Cardiac fibroblast (primary cell): ENCODE measurements around the gene APOD.

- RRBS, result 2% methylated on average over 5 of the region's 28 CpGs
These were observed 519 bp upstream of the ATP13A3 start for GRCh38 chr3:194487321-194487720.

DNA sequence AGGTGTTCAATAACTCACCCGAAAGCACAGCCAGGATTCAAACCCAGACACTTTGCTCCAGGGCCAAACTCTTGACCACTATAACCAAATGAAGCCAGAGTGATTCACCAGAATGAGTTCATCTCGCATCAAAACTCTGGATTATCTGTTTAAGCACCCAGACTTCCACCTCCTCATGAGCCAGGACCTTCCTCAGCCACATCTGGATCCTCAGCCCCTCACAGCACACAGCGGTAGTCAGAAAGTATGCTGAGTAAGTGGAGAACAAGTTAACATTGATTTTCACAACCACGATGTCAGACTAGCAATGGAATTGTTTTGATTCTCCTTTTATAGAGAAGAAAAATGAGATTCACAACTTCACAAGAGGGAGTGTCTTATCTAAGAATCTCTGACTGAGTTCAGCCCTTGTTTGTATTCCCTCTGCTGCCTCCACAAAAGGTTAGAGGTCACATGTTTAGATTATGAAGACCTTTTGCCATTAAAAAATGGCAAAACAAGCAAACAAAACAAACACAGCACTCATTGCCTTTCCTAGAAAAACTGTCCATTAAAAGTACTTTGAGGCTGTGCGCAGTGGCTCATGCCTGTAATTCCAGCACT is 7.3 kb upstream of the ATP13A3 start:
- RRBS, result no CpG with 5 or more reads among the region's 5 CpGs

DNA sequence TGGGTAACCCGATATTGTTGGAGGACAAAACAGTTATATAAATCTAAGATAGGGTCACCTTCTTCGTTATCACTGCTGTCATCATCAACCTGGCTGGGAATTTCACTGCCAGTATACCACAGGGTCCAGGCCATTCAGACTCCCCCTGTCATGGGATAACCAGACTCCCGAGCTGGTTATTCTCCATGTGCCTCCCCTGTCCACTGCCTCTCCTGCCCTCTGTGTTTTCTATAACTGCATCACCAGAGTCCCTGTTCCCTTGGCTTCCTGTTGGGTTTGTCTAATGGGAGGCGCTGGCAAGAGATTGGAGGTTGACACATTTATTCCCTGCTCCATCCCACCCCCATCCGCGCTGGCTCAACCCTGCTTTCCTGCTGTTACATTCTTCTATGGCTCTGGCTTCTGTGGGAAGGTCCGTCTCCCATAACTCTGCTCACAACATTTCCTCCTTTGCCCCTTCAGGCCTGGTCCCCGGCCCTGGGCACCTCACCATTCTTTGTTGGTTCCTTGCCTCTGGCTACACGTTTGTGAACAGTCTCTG is 68.3 kb upstream of the ATP13A3 start:
- RRBS, result no CpG with 5 or more reads among the region's 9 CpGs

DNA sequence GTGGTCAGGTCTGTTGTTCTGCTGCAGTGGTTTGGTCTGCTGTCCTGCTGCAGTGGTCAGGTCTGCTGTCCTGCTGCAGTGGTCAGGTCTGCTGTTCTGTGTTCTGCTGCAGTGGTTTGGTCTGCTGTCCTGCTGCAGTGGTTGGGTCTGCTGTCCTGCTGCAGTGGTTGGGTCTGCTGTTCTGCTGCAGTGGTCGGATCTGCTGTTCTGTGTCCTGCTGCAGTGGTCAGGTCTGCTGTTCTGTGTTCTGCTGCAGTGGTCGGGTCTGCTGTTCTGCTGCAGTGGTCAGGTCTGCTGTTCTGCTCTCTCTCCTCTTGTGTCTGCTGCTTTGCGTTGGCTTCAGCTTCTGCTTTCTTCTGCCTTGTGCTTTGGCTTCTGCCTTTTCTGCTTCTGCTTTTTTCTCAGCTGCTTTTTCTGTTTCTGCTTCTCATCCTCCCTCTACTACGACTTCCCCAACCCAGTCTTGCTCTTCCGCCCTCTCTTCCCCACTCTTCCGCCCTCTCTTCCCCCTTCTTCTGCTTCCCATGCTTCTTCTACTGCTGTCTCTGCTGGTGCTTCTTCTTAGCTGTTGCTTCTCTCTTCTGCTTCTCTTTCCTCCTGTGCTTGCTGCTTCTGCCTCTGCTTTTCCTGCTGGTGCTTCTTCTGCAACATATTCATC is 50.7 kb downstream of the FAM43A start:
- RRBS, result no CpG with 5 or more reads among the region's 6 CpGs

GRCh38 chr3:194856233-194856697 is 170.6 kb downstream of the FAM43A start:
- RRBS, result no CpG with 5 or more reads among the region's 7 CpGs

DNA sequence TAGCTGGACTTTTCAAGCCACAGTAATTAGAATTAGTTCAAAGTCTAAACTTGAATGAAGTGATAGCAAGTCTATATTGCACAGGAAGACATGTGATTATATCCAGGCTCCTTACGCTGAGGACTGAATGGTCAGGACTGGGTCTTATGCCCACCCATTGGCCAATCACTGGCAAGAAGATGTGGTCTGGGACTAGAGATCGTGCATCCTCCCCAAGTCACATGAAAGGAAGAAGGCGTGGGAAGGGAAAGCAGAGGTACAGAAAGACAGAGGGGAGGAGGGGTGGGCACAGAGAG is 227.7 kb downstream of the FAM43A start:
- RRBS, result no CpG with 5 or more reads among the region's 3 CpGs

GRCh38 chr3:195070335-195070750 is 200.6 kb downstream of the XXYLT1 start:
- RRBS, result no CpG with 5 or more reads among the region's 6 CpGs

GRCh38 chr3:195110987-195111542 is 159.9 kb downstream of the XXYLT1 start:
- RRBS, result no CpG with 5 or more reads among the region's 15 CpGs

- RRBS, result no CpG with 5 or more reads among the region's 27 CpGs
These were observed 151.0 kb downstream of the XXYLT1 start for GRCh38 chr3:195119424-195120800.

DNA sequence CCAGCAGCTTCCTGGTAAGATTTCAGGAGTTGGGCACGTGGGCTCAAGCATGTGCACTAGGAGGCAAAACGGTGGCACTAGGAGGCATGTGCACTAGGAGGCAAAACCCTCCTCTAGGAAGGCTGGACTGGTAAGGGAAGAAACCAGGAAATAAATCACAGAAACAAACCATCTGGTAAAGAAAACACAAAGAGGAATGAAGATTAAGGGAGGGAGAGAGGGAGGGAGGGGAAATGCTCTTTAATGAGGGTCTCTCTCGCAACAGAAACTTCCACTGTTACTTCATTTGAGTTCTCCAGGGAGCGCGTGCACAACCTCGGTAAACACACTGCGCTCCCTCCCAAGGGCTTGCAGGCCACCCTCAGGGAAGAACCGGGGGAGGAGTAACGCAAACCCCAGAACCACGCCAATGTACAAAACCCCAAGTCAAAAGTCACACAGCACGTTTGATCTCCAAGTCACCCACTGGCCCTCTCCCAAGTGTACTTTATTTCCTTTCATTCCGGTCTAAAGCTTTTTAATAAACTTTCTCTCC is 116.6 kb downstream of the XXYLT1 start:
- RRBS, result no CpG with 5 or more reads among the region's 12 CpGs

DNA sequence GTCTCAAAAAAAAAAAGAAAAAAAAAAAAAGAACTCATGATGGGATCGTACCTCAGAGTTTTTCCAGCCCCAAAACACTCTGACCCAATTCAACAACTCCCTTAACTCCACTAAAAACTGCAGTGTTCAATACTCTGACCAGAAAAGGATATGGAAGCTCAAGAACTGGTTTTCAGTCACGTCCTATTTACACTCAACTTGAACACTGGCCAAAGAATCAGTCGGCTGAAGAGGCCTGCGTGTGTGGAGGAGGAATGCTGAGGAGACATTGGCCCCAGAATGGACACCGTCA is 91.7 kb downstream of the XXYLT1 start:
- RRBS, result no CpG with 5 or more reads among the region's 5 CpGs

GRCh38 chr3:195286467-195287081 is 15.6 kb upstream of the XXYLT1 start:
- RRBS, result no CpG with 5 or more reads among the region's 4 CpGs

DNA sequence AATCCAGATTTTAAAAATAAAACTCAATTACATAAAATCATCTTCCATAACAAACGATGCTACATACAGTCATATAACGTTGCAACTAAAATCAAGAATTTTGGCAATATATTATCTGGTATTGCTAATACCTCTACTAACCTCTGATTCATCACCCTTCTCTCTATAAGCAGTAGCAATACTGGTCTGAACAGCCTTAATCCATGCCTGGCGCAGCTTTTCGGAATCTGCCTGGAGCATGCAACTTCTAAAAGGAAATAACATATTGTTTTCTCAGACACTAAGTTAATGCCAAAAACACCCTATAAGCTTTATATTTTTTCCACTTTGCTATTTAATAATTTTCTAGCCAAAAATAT is 35.4 kb upstream of the XXYLT1 start:
- RRBS, result no CpG with 5 or more reads among the region's 4 CpGs

DNA sequence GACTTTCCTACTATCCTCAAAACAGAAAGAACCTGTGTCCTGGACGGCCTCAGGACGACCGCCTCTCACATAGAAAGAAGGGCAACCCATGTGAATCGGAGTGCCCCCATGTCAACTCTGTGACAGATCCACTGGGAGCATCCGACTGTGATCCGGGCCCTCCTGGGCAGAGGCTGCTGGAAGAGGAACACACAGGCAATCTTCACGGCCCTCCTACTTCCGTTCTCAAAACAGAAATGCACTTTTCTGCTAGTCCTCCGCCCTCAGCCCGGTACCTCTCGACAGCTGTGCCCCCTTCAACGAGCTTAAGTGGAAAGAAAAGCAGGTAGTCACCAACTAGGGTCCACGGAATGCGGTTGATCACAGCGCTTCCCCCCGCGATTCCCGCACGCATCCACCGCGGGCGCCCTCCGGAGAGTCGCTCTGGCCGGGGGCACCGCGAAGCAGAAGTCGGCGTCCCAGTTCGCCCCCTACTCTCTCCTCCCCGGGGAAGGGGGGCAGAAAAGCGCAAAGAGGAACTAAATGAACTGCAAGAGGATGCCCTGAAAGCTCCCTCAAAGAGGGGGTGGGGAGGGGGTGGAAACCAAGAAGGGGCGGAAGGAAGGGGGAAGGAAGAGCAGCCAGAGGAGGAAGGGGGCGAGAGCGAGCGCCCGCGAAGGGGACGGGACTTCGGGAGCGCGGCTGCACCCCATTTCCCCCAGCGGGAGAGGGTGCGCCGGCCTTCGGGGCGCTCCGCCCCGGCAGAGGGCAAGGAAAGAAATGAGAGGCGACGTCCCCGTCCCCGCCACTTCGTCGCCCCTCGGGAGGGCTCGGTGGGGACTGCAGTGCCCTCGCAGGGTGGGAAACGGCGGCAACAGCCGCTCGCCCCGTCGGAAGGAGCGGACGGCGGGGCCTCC is 755 bp downstream of the ACAP2 start:
- RRBS, result under 1% methylated on average over 7 of the region's 67 CpGs

DNA sequence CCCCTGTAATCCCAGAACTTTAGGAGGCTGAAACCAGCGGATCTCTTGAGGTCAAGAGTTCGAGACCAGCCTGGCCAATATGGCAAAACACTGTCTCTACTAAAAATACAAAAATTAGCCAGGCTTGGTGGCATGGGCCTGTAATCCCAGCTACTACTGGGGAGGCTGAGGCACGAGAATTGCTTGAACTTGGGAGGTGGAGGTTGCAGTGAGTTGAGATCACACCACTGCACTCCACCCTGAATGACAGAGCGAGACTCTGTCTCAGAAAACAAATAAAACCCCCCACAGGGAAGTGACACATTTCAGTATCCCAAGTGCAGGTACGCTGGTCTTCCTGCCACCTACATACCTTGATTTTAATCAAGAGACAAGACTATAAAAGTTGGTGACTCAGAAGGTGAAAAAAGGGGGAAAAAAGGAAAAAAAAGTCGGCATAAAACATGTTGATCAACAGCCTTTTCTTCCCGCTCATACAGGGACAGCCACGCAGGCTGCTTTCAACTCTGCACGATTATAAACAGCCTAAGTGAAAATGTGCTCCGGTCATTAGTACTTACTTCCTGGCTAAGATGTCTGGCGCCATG is 18.8 kb downstream of the PPP1R2 start:
- RRBS, result no CpG with 5 or more reads among the region's 11 CpGs

DNA sequence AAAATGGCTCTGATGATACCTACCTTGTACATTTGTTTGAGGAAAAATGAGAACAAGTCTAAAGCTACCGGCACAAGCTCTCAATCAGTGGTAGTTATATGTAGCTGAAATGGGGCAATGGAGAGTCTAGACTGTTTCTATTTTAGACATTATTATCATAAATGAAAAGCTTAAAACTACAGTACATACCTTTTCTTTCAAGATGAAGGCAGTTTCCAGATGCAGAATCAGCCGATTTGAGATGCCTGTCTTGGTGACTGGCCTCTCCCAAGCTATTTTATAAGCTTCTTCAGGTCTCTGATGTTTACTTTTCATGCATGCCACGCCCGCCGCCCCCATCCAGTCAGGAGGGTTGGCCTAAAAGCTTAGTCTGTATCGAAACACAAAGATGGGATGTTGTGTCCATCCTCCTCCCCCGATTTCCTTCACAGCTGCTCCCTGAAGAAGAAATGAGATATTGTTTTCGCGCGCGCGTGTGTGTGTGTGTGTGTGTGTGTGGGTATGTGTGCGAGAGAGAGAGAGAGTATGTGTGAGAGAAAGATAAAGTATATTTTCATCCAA is at the start of gene APOD:
Gene APOD, minus strand, starts transcription at position 252 of the 561 bp plus-strand sequence.
- RRBS, result no CpG with 5 or more reads among the region's 13 CpGs

- RRBS, result no CpG with 5 or more reads among the region's 16 CpGs
These were observed 32.5 kb upstream of the APOD start for GRCh38 chr3:195616124-195616778.

GRCh38 chr3:195635425-195635742 is 51.6 kb upstream of the APOD start:
- RRBS, result no CpG with 5 or more reads among the region's 36 CpGs

- RRBS, result under 1% methylated on average over 6 of the region's 55 CpGs
These were observed 62.4 kb upstream of the MUC20 start for GRCh38 chr3:195658290-195658944.

- RRBS, result 100% methylated on average over 1 of the region's 5 CpGs
These were observed 10.0 kb downstream of the TNK2 start for GRCh38 chr3:195898355-195898810.